Measurements from ENCODE around the gene SORBS2.

DNA sequence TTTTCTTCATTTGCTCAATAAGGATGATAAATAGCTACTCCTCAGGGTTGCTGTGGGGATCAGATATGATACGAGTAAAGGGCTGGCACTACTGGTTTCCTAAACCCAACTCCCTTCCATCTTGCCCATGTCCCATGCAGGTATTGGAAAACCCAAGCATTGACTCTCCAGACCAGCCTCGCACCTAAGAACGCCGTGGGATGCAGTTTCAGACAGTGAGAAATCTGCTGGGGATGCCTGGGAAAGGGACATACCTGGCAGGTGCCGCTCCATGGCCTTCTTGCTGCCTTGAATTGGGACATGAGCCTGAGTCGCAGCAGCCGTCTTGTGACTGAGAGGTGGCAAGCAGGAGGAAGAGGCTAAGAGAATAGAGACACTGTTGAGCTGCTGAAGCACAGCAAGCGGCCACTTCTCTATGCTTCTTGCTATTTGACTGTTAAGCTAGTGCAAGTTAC, 24.5 kb upstream of the ACSL1 start:
- PRO-cap = no peak

GRCh38 chr4:184853291-184853769, 27.6 kb upstream of the ACSL1 start:
- PRO-cap = no peak

- PRO-cap = no peak
Observed at GRCh38 chr4:184887209-184888283, 61.8 kb upstream of the ACSL1 start.

DNA sequence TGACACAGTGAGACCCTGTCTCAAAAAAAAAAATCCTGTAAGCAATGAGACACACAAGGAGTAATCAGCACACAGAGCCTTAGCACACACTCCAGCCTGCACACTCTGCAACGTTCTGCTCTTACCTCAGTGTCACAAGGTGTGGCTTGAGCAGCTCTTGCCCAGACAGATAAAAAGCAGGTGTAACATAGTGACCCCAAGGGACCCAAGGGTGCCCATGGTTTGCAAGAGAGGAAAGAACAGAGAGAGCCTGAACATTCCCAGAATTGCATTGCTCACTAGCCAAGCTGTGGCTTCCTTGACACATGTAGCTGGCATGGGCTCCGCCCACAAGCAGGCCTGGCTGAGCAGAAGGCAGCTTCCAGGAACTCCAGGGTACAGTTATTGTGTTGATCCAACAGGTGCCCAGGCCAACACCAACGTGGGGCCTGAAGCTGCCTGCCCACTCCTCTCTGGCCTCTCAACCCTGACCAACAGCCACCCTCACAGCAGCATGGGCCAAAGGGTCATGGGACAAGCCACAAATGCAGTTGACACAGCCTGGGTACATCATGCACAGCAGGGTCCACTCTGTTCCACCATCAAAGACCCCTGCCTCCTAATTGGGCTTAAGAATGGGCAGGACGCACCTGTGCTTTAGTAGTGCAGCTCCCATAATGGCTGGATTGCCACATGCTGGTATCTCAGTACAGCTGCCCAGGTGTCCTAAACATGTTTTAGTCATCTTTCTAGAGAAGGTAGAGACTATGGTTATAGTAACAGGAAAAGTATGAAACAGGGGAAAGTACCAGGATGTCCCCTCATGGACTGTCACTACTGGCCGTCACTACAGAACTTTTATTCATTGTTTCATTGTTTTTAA, 73.6 kb upstream of the ACSL1 start:
- PRO-cap = no peak

DNA sequence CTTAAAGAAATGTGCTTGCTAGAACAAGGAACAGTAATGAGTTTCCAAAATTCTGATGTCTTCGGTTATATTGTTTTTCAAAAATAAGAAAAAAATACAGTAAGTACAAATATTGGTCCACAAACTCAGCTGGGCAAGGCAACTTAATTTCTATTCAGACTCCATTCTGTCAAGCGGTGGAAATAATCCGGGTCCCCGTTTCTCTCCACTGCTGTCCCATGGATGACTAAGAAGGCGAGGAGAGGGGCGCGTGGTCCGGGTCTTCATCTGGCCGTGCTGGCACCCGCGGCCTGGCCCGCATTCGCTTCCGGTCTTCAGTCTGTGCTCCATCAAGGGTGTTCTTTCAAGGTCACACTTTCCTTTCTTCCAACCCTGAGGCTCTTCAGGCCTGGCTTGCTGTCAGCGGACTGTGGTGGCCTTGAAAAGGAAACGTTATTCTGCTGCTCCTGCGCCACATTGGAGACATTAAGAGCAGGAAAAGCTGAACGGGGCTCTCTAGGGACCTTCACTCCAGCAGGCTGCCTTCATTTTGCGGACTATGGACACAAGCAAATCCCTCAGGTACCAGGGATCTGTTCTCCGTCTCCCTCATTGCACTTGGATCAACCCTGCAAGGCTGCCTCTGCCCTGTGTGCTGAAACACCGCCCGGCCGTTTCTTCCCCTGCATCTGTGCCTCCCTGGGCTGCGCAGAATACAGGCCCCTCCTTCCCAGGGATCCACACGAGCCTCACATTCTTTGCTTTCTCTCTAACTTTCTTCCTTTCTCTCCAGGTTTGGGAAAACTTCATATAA, 5.8 kb upstream of the SLC25A4 start:
- PRO-cap = no peak

DNA sequence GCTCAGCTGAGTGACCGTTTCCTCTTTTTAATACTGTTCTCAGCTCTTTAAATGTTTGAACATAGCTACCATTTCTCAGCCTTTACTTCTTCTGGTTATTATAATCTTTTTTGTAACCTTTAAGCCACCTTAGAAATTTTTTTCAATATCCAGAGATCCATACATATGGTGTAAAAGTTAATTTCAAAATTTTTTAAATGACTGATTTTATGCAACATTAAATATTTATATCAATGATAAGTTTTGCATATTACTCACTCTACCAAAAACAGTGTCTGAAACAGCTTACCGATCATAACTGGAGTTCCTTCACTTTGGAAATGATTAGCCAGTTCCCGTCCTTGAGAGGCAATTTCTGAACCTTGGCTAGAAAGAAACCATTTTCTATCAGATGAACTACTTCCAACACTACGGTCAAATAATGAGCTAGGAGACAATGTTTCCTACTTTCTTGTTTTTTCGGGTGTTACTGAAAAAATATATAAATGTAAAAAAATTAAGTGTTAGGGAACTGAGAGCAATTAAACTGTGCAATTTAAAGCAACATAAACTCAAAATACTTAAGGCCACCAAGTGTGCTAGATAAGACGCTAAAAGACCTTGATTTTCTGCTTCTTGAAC, 9.0 kb downstream of the ANKRD37 start:
- PRO-cap = no peak

DNA sequence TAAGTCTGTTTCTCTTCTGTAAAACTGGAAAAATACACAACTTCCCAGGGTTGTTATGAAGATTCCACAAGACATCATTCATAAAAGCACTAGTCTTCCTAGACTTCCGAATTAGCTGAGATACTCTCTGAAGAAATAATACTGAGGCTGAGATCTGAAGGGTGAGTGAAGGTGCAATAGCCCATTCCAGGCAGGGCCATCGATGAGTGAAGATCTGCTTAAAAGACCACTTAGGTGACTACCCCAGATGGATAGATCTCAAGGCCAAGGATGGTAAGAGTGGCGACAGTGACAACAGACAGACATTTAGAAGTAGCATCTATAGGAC, 998 bp downstream of the UFSP2 start:
- PRO-cap = no peak

GRCh38 chr4:185513370-185514237, 21.7 kb downstream of the PDLIM3 start:
- PRO-cap = no peak

DNA sequence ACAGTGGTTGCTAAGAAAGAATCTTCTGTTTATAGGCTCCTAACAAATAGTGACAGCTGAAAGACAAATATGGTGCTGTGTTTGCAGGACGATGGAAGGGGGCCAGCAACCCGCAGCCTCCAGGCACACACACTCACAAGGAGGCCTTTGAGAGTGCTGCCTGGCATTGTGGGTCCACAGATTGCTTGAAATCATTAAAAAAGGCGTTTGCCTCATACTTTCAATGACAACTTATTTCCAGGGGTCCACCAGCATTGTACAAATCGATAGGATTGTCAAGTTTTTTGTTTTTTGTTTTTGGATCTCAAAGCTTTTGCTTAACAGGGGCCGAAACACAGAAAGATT, 32.5 kb upstream of the PDLIM3 start:
- PRO-cap = unidirectional peak, plus-strand start at position 138 of the sequence

DNA sequence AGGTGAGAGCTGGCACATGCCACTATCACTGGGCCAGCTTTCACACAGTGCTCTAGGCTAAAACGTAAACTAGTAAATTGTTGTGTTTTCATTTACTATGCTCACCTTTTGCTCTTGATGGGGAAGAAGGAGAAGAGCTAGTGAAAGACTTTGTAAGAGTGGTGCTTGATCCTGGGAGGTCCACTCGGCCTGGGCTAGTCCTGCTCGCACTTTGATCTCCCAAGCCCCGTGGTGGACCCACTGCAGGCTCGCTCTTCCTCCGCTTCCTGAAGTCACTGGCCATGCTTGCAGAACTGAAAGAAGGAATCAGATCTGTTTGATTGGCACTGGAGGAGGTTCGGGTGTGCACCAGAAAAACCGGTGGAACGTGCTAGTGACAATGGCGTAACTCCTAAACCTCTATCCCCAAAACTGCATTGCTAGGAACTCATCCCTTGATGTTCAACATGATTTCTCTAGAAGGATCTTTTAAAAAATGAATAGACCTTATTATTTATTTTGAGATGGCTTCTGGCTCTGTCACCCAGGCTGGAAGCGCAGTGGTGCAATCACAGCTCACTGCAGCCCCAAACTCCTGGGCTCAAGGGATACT, 91.5 kb upstream of the PDLIM3 start:
- PRO-cap = no peak

GRCh38 chr4:185717339-185717655, 94.7 kb downstream of the SORBS2 start:
- PRO-cap = no peak

- PRO-cap = no peak
Observed at GRCh38 chr4:185721198-185721666, 90.8 kb downstream of the SORBS2 start.

DNA sequence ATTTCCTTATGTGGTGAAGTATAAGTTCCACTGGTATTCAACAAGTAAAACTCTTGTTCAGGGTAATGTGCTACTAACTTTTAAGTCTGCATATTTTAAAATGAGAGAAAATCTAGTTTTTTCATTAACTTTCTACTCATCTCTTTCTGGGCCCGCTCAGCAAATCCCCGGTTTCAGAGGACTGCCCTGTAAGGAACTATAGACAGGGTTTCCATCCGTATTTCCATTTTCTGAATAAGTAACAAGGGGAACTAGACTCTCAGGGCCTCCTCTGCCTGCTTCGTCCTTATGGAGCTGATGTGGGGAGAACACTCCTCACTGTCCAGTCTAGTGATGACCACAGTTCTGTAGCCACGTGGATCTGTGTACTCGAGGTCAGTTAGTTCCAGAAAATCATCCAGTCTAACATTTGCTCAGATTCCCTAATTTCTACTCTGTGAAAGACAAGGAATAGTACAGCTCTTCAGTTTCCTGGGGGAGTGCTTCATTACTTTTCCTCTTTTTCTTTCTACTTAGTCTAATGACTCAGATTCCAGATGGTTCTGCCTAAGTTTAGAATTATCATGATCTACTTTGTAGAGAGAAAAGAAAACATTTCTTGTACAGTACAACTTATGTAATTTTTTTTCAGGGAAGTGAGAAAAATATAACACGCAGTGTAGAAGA, 82.7 kb downstream of the SORBS2 start:
- PRO-cap = no peak

GRCh38 chr4:185730248-185730756, 81.7 kb downstream of the SORBS2 start:
- PRO-cap = no peak

DNA sequence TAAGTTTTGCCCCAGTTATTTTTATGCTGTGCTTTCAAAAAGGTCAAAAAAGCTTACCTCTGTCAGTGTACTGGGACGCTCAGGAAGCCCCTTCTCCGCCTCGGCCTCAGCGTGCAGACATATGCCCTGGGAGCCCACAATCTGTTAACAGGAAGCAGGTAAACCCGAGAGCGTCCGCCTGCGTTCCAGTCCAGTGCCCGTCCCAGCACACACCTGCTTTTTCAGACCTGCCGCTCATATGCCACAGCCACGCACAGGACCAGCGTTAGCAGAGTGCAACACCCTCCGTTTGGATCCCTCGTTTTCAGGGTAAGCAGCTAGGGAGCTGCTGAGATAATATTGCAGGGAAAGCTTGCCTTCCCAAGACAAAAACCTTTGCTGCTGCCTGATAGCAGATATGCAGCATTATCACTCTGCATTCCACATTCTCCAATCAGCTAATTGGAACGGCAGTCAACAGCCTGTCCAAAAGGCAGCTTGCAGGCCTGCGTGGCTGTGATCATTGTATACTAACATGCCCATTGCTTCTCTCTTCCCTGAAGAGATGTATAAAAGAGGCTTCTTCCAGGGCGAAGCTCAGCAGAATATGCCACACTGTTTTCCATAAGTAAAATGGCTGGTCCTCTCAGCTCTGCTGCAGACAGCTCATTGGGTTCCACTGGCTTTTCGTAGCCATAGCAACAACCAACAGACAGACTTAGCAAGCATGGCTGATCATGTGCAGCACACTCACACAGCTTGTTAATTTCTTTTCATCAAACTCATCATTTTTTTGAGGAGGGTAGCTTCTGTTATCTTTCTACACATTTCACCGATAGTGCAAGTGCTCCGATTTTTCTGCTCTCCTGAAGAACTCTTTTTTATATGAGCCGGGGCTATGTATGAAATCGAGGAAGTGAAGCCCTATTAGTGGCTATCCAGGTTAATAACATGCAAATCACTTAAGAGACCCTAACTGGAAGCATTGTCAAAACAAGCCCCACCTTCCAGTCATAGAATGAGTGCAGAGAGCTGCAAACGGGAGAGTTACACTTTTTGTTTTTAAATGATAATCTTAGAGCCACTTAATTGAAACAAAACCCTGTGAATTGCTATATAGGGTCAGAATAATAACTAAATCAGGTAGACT, at the start of gene SORBS2:
TSS of gene SORBS2 (minus strand) at position 588 of the 1,129 bp plus-strand sequence.
- PRO-cap = bidirectional peak, plus-strand start at position 188 of the sequence, minus-strand start at position 215 of the sequence; bidirectional peak, plus-strand start at position 694 of the sequence, minus-strand start at position 588 of the sequence

DNA sequence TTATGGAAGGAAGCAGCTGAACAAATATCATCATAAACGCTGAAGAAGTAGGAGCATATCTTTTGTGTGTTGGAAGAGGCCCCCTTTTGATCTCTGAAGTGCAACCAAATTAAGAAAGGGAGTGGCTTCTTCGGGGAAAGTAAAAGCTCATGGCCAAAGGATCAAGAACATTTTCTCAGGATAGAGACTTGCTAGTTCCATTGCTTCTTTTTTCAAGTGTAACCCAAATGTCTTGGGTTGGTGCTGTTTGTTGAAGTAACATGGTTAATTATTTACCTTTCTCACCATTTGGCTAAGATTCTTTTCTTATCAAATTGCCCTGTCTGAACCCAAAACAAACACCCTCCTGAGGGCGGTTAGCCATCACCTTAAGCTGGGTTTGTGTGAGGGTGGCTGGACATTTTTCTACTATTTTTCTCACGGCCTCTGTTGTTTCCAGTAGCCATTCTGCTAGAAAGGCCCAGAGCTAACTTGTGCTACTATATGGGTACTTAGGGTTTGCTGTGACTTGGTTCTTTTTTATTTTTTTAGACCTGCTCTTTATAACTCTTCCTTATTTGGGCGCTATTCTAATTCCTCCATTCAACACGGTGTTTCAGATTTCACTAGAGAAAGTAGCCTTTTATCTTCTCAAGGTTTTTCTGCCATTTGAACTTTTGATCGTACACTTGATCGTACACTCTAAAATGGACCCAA, 18.6 kb upstream of the SORBS2 start:
- PRO-cap = no peak

DNA sequence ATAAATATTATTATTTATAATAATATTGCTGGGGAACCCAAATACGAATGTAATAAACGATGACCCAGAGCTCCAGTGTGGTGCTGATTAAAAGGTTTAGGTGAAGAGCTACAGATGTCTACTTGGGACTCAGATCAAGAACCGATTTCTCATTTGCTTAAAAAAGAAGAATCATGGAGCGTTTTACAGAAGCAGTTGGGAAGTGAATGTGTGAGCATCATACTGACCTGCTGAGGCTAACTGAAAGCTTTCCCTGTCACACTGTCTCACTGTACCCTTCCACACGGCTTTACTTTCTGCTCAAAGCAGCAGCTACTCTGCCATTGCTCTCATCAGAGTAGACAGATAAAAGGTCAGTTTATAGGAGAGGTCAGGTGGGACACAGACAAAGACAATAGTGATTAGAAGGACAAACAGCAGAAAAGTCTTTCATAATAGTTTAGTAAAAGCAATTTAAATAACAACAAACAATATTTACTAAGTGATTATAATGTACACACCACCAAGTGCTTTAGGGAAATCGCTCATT, 24.1 kb upstream of the SORBS2 start:
- PRO-cap = no peak

- PRO-cap = no peak
Observed at GRCh38 chr4:185849377-185850088, 37.5 kb upstream of the SORBS2 start.

DNA sequence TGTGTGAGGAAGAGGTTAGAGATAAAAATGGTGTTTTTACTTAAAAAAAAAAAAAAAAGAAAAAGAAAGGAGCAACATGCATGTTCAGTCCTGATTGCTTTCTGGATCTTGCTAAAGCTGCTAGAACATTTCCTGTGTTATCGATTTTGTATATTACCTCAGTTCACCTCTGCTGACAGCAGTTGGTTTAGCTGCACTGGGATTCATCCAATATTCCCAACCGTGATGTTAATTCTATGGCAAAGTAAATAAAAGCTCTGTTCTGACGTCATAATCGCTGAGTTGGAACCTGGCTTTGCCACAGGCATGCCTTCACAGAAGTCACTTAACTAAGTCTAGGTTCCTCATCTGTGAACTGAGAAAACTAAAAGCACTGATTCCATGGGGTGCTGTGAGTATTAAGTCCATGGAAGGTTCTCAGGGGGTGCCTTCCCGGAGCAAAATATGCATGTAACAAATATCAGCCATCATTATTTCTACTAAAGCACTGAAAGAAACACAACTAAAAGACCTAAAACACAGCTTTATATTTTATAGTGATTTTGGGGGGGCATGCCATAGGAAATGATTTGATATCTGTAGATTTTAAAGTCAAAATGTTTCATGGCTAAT, 90.8 kb upstream of the SORBS2 start:
- PRO-cap = no peak

- PRO-cap = no peak
Observed at GRCh38 chr4:186069666-186069994, 674 bp downstream of the TLR3 start.

Measured in right common carotid artery plus branches (tissue), 1 donor.